GM12892 (cell line): ENCODE measurements around the genes MNS1 and ALDH1A2.

DNA sequence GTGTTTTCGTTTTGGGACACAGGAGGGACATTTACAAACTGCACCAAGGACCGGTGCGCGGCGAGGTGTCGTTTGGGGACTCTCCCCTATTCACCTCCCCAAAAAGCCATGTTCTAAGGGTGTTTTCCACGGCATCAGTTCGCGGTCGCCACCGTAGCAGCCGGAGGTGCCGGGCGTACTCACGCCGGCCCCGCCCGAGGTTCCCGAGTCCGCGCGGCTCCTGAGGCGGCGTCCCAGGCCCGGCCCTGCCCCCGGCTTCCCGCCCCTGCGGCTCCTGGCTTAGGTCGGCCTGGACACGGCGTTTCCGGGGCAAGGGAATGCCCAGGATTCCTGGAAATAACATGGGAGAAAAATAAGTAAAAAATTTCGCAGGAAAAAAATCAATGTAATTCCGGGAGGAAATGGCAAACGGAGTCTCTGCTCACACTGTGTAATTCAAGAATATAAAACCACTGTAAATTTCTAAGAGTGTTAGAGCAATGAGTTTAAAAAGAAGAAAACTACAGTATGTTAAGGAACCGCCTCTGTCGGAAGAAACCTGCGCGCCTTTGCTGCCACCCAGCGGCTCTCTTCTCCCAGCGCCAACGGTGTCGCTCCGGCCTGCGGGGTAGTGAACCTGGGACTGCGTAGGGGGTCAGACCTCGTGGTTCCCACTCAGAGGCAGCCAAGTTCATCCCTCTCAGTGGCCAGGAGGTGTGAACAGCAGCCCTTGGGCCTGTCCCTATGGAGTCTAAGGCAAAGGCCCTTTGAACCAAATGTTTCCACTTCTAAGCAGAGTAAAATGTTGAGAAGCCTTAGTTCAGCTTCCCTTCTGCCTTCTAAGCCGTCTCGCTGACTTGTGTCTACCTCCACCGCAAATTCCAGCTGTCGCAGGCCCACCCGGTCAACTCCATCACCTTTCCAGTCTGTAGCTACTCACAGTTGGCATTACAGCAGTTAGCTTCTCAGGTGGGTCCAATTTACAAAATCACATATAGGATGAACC, 746 bp upstream of the RAB27A start:
- RRBS = 1% methylated on average over 19 of the region's 52 CpGs

- RRBS = no CpG with 5 or more reads among the region's 5 CpGs
Observed at GRCh38 chr15:55457435-55458060, 49.3 kb downstream of the PIERCE2 start.

GRCh38 chr15:55514304-55514864, 6.3 kb upstream of the DNAAF4 start:
- RRBS = no CpG with 5 or more reads among the region's 16 CpGs

- RRBS = no CpG with 5 or more reads among the region's 4 CpGs
Observed at GRCh38 chr15:56176854-56177403, 66.8 kb downstream of the RFX7 start.

- RRBS = no CpG with 5 or more reads among the region's 49 CpGs
Observed at GRCh38 chr15:56464685-56465936, at the start of gene MNS1. TSS of gene MNS1 (minus strand) at chr15:56465137.

- RRBS = no CpG with 5 or more reads among the region's 2 CpGs
Observed at GRCh38 chr15:56933001-56933888, 14.8 kb downstream of the TCF12 start.

GRCh38 chr15:57320629-57321189, 55.6 kb upstream of the CGNL1 start:
- RRBS = no CpG with 5 or more reads among the region's 17 CpGs

DNA sequence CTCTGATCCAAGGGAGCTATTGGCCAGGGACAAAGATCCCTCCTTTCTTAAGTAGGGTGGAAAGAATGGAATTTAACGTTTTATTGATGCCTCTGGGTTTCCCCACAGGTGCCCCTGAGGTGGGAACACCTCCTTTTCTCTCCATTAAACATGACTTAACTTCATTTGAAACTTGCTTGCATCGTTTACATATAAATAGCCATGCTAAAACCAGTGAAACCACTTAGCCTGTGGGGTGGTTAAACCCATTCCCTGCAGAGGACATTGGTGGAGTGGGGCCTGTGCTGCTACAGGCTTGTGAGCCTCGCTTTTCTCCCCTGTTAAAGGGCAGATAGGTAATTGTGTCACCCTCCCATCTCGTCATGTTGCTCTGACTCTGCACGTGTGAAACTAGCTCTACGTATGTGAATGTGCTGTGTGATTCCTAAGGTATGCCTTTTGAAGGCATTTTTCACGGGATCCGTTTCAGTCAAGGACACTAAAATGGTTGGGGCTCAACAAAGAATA, 9.7 kb downstream of the CGNL1 start:
- RRBS = no CpG with 5 or more reads among the region's 8 CpGs

DNA sequence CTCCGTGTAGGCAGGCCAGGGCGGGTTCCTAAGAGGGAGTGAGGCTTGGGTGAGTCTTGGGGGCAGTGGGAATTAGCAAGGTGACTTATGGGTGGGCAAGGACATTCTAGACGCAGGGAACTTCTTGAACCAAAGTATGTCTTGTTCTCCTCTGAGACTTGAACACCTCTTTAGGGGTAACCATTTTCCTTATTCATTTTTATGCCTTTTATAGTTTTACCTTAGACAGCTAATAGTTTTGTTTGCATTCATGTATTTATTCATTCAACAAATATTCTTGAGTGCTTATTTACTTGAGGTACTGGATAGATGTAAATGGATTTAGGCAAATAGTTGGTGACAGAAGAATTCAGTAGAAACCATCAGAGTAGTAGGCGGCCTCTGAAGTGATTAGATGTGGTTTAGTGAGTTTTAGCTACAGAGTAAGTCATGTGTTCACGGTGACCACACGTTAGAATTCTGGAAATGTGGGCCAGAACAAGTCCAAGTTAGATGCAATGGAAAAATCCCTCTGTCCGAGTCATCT, 100.0 kb downstream of the CGNL1 start:
- RRBS = no CpG with 5 or more reads among the region's 7 CpGs

- RRBS = no CpG with 5 or more reads among the region's 6 CpGs
Observed at GRCh38 chr15:57504094-57504679, 87.5 kb upstream of the MYZAP start.

DNA sequence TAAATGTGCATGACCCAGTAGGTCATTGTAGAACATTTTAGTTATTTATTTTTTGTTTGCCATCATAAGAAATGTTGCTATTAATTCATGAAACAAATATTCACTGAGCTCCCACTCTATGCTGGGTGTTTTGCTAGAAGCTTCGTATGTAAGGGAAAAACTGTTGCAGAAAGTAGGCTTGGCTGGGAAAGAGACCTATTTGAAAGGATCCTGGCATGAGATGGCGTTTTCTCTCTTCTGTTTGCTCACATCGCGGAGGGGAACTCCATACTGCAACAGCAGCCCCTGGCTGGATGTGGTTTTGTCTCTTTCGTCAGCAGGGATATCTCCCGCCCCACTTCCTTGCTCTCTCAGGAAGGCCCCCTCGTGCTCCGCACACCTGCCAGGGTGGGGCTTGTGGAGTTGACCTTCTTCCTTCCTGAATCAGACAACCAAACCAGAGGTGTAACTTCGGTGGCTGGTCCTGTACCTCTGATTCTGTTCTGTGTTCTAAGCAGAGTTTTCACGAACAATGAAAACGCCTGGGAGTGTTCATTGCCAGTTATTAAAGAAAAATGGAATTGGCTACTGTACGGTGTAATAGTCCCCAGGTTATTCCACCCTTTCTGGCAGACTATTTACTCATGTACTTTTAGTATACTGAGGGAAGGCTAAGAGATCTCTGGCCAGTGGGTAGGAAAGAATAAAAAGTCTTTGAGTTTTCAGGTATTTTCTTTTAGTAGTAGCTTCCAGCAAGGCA, 26.3 kb upstream of the MYZAP start:
- RRBS = no CpG with 5 or more reads among the region's 12 CpGs

- RRBS = no CpG with 5 or more reads among the region's 10 CpGs
Observed at GRCh38 chr15:57633402-57633952, 41.8 kb downstream of the MYZAP start.

DNA sequence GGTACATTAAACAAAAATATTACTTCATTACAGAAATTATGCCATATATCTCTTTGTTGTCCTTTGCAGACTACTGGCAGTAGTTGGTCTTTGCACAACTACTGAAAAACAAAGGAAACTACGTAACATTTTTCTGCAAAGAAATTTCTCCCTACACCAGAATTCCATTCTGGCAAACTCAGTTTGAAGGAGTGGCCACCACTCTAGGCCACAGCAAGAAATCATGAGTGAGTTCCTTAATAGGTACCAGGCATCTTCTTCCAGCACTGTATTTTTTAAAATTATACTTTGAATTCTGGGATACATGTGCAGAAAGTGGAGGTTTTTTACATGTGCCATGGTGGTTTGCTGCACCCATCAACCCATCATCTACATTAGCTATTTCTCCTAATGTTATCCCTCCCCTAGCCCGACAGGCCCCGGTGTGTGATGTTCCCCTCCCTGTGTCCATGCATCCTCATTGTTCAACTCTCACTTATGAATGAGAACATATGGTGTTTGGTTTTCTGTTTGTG, 89.4 kb downstream of the ALDH1A2 start:
- RRBS = no CpG with 5 or more reads among the region's 3 CpGs

GRCh38 chr15:58065389-58066317, at the start of gene ALDH1A2:
TSS of gene ALDH1A2 (minus strand) at chr15:58065711.
- RRBS = 43% methylated on average over 26 of the region's 108 CpGs

DNA sequence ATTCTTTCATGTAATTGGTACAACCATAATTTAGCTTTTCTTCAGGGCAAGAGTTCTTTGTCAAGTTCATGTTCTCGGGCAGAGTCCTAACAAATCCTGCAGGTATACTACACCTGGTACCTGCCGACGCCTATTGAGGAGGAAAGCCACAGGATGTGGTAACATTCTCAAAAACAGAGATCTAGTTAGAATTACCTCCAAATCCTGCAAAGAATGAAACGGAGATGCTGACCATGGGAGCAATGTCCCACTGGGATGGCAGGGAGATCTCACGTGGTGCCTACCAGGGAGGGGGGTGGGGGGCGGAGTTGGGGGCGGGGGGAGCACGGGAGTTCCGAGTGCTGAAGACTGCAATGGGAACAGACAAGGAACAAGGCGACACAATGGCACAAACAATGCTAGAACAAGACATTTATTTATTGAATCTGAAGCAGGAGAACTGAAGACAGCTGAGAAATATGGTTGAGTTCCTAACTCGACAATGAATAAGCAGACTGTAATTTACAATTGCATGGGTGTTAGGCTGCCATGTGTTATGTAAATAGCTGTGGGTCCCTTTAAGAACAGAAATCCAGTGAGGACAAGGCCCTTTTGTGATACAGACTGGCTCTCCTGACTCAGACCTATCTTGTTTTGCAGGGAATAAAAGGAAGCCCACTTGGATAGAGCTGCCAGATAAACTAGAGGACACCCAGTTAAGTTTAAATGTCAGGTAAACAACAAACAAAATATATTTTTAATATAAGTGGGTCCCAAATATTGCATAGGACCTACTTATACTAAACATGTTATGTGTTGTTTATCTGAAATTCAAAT, 91.1 kb downstream of the AQP9 start:
- RRBS = no CpG with 5 or more reads among the region's 11 CpGs

DNA sequence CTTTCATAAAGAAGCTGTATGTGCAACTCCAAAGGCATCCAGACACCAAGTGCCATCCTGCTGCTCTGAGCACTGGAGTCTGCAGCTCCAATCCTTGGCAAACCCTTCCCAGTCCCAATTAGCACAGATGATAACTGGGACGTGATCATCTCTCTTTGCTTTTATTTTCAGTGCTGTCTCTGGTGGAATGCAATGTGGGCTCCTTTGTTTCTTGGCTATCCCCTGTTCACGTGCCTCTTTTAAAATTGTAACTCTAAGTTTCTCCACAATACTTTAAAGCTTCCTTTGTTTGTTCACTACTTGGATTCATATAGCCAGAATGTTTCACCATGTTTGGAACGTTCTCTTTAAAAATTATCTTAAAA, 141.0 kb downstream of the AQP9 start:
- RRBS = no CpG with 5 or more reads among the region's 3 CpGs

DNA sequence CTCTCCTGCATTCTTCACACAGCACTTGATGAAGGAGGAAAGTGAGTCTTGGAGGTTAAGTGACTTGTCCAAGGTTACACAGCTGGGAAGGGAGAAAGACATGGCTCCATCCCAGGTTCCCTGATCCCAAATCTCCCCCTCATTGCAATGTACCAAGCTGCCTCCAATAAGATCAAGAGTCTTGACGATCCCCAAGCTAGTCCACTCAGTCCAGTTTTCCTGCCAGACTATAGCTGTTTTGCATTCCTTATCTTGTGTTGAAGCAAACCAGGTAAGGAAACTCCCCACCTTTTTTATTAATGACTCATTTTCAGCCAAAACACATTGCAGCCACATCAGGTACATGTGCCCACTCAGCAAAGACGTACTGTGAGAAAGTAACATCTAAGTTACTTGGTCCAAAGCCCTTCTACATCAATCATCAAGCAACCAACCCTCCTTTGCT, 41.9 kb downstream of the LIPC start:
- RRBS = no CpG with 5 or more reads among the region's 2 CpGs

DNA sequence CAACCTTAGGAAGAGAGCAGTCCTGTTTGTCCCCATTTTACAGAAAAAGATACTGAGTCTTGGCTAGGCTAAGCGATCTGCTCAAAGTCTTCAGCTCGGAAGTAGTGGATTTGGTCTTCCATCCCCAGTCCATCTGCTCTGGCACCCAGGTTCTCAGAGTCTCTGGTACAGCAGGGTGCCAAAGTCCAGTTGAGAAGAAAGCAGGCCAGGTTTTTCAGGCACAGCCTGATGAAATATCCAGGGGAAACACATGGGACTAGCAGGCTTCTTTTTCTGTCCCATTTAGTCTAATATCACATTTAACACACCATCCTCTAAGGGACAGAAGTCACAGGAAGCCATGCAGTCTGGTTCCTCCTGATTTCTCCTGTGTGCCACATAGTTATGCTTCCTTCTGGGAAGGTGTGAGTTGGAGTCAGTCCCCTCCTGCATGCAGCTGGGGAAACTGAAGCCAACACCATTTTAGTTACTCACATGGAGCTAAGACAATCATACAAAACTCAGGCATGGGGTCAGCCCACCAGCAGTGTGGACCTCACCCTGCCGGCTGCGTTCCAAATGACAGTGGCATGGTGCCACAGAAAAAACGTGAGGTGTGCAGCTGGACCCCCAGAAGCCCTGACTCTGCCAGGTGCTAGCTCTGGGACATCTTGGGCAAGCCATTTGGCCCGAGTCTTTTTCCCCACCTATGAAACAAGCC, 44.4 kb downstream of the LIPC start:
- RRBS = no CpG with 5 or more reads among the region's 6 CpGs

GRCh38 chr15:58477127-58477906, 45.5 kb downstream of the LIPC start:
- RRBS = no CpG with 5 or more reads among the region's 7 CpGs

GRCh38 chr15:58568033-58568600, 136.3 kb downstream of the LIPC start:
- RRBS = no CpG with 5 or more reads among the region's 4 CpGs